Mesenchymal stem cell of Wharton's jelly (primary cell): ENCODE measurements around a stretch of chr3.

DNA sequence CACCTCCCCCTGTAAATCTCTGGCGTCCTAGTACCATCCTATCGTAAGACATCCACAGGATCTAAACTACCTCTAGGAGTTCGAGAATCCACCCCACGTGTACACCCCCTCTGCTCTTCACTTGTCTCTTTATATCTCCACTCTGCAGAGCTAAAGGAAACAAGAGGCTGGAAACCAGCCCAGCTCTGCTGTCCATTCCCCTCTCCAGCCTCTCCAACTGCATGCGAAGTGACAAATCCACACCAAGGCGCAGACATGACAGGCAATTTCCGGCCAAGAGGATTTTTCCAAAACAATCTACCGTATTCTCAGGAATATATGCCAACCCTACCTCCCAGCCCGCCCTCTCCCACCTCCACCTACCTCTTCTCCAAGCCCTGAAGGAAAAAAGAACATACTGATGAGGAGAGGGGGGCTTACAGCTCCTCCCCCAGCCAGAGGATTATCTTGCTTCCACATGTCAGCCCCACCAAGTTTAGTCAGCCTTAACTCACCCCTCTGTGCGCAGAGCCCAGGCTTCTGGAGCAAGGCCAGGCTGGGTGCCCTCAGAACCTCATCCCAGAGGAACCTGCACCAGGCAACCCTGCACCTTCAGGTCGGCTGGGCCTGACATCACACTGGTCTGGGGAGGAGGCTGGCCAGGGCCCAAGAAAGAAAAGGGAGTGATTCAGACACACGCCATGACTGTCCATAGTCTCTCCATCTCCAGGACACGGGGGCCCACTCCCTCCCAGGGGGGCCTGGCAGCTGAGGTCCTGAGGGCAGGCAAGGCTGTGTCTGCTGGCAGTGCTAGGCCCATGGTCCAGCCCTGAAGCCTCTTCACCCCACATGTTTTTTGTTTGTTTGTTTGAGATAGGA is 11.4 kb downstream of the TNK2 start:
- CAGE, long polyA plus RNA: no peak

DNA sequence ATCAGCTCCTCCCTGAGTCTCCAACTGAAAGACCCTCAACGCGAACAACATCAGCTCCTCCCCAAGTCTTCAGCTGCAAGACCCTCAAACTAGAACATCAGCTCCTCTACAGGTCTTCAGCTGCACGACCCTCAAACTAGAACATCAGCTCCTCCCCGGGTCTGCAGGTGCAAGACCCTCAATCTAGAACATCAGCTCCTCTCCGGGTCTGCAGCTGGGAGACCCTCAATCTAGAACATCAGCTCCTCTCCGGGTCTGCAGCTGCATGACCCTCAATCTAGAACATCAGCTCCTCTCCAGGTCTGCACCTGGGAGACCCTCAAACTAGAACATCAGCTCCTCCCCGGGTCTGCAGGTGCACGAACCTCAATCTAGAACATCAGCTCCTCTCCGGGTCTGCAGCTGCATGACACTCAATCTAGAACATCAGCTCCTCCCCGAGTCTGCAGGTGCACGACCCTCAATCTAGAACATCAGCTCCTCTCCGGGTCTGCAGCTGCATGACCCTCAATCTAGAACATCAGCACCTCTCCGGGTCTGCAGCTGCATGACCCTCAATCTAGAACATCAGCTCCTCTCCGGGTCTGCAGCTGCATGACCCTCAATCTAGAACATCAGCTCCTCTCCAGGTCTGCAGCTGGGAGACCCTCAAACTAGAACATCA is 36.2 kb upstream of the TNK2 start:
- CAGE, long polyA plus RNA: no peak

DNA sequence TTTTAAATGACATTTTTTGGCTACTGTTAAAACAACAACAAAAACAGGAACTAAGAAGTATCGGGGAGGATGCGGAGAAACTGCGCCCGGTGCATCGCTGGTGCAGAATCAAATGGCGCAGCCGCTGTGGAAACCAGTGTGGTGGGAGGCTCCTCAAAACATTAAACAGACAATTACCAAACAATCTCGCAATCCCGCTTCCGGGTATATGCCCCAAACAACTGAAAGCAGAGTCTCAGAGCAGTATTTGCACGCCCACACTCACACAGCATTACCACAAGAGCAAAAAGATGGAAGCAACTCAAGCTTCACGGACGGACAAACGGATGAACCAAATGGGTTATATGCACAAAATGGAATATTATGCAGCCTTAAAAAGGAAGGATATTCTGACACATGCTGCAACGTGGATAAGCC is 40.3 kb downstream of the ZDHHC19 start:
- CAGE, long polyA plus RNA: no peak

DNA sequence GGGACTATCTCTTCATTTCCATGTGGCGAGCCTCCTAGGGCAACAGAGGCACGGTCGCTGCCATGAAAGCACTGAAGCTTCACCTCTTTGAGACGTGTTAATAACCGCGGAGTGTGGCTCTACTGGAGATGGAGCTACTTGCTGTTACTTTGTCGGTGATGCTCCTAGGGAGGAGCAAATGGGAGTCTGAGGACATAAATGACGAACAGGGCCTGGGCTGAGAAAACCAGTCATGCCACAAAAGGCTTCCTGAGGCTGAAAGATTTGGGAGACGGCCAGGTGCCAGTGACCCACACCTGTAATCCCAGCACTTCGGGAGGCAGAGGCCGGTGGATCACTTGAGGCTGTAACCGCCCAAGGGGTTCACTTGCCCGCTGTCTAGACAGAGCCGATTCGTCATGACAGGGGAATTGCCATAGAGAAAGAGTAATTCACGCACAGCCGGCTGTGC is 4.9 kb upstream of the TM4SF19 start:
- CAGE, long polyA plus RNA: no peak

DNA sequence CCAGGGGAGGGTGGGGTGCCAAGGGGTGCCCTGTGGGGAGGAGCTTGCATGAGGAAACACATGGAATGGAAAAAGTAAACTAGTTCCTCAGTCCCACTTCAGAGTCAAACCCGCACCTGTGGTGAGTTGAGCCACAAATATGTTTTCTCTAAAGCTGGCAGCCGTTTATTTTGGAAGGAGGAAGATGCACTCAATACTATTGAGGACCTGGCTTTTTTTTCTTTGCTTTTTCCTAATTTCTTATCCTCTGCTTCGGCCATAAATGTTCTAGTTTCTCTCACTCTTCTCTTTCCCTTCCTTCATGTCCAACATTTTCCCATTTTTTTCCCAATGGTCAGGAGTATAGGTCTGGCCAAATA is 30.0 kb upstream of the NRROS start:
- CAGE, long polyA plus RNA: no peak

DNA sequence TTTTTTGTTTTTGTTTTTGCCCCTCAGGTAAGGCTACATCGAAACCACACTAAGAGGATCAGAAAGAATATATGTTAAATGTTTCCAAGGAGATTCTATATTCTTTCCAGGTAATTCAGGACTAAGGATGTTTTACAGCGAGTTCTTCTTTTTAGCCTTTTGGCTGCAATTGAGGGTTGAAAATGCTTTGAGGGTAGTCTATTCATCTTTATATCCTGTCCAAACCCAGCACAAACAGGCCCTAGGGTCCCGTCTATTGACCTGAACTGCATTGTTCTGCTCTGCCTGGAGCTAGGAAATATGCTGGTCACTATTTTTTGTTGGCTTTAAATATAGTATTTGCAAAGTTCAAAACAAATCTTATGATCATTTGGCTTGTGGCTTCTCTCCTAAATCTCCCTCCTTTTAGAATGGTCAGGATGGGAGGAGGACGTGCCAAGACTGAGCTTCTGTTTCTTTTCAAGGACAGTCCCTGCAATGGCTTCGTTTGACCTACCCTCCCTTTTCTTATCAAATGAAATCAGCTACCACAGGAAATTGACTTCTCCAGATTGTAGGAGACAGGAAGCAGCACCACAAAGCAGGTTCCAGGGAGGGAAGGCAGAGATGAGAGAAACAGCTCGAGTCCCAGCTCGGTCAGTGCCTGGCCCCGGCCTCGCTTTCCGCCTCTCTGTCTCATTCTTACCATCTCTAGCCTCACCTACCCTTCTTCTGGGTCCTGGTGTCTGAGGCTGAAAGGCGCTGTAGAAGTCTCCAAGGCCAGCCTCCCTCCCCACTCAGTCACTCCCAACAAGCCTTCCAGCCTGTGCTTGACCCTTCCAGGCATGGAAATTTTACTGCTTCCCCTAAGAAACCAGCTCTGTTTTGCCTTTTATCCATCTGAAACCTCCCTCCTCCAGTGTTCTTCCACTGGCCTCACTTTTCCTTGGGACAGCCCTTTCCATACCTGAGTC is 27.5 kb upstream of the NRROS start:
- CAGE, long polyA plus RNA: no peak

DNA sequence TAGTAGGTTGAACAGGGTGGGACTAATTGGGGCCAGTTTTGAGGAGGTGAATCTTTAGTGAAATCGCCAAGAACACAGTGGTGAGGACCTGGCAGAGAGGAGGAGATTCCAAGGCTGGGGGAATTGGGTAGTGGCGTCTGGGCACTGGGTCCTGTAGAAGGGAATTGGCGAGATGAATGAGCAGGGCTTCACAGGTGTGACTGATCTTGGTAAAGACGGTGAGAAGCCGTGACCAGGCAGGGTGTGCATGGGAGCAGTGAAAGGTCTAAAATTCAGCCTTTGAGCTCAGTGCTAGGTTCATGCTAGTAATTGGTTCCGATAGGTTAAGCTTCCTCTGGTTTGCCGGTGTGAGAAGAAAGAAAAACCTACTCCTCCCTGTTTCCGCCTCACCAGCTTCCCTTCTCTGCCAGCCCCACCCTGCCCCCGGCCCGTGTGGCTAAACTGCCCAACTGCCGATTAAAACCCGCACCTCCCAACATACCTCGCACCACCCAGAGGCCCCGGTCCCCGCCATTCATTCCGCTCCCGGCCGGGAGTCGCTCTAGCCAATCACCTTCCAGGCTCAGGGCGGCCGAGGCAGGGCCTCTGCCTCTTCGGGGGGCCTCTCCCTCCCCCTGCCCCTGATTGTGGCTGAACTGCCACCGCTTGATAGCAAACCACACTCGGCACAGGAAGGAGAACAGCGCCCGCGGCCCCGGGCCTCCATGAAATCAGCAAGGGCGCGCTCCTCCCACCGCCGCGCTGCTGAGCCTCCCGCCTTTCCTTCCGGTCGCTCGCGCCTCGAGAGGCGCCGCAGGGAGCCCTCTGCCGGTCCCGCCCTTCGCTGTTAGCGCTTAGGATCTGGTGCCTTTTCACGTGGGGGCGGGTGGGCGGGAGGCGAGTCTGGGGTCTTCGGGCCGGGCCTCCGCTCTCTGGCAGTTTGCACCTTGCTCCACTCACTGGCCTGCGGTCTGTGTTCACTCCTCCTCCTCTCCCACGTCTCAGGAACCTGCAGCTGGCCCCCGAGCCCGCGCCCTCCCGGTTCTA is 7.3 kb upstream of the NRROS start:
- CAGE, long polyA plus RNA: no peak

DNA sequence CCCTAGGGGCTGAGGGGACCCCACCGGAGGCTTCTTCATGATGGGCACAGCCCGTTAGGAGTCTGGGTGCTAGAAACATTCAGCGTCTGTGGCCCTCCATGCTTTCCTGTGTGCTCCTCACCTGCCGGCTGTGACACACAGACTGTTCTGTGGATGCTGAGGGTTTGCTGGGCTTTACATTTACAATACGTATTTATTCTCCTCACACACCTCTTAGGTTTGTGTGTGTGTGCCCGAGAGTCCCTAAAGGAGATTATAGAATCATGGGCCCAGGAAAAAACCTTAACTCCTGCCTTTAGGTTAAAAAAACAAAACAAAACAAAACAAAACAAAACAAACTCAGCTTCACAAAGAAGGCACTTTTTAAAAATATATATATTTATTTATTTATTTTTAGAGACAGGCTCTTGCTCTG is 1.3 kb downstream of the NRROS start:
- CAGE, long polyA plus RNA: no peak

- CAGE, long polyA plus RNA: no peak
Observed at GRCh38 chr3:196661235-196662002, 21.9 kb downstream of the NRROS start.

- CAGE, long polyA plus RNA: no peak
Observed at GRCh38 chr3:196662987-196663520, 23.6 kb downstream of the NRROS start.

- CAGE, long polyA plus RNA: no peak
Observed at GRCh38 chr3:196942850-196943502, 502 bp downstream of the NCBP2AS2 start.

DNA sequence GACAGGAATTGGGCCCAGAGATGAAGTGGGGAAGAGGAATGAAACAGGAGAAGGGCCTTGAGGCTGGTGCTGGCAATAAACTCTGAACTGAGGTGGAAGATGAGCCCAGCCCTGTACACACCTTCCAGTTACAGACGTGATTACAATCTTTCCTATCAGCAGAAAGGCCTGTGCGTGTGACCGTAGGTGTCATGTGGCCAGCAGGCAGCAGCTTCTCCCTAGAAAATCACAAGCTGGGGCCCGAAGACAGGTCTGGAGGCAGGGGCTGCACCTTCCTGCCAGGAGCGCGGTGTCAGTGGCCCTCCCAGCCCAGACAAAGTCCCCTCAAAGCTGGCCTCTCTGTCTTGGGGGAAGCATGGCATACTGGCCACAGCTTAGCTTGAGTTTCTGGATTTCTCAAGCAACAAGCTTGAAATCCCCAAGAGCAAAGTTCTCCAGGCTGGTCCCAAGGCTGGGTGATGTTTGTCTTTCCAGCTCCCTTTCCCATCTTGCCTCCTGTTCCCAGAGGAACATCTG is 16.7 kb upstream of the PIGZ start:
- CAGE, long polyA plus RNA: no peak

GRCh38 chr3:196989390-196990380 is 21.1 kb upstream of the PIGZ start:
- CAGE, long polyA plus RNA: no peak

GRCh38 chr3:197062988-197063710 is 33.5 kb upstream of the MELTF start:
- CAGE, long polyA plus RNA: no peak

GRCh38 chr3:197170523-197170996 is 127.9 kb downstream of the DLG1 start:
- CAGE, long polyA plus RNA: no peak

- CAGE, long polyA plus RNA: no peak
Observed at GRCh38 chr3:197236198-197236776, 62.1 kb downstream of the DLG1 start.

GRCh38 chr3:197297033-197297397 is 1.4 kb downstream of the DLG1 start:
- CAGE, long polyA plus RNA: no peak

DNA sequence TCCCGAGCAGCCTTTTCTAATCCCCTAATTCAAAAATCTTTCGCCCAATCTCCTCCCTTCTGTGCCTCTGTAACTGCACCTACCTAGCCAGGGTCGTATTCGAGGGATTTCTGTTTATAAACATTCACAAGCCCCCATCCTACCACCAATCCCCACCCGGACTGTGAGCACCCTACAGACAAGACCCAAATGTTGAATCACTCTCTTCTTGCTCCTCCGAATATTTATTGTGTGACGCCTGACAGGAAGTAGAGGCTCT is 1.7 kb downstream of the BDH1 start:
- CAGE, long polyA plus RNA: no peak

DNA sequence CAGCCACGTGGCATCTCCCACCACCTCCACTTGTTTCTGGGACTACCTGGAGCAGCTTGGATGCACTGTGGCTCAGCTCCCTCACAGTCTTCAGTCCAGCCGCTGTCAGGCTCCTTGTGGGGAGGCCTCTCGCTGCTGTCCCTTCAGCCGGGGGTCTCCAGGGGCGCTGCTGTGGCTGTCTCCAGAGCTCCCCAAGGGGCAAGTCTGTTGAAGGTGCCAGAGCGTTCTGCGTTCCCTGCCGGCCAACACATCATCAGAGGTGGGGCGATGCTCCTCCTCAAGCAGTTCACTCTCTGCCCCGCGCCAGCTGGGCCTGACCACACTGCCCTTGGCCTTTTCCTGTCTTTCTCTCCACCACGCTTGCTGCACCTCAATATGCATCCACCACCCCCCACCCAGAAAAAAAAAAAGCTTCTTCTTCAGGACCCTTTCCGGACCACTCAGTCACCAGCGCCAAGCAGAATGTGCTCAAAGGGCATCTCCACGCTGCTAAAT is 47.8 kb upstream of the BDH1 start:
- CAGE, long polyA plus RNA: no peak

DNA sequence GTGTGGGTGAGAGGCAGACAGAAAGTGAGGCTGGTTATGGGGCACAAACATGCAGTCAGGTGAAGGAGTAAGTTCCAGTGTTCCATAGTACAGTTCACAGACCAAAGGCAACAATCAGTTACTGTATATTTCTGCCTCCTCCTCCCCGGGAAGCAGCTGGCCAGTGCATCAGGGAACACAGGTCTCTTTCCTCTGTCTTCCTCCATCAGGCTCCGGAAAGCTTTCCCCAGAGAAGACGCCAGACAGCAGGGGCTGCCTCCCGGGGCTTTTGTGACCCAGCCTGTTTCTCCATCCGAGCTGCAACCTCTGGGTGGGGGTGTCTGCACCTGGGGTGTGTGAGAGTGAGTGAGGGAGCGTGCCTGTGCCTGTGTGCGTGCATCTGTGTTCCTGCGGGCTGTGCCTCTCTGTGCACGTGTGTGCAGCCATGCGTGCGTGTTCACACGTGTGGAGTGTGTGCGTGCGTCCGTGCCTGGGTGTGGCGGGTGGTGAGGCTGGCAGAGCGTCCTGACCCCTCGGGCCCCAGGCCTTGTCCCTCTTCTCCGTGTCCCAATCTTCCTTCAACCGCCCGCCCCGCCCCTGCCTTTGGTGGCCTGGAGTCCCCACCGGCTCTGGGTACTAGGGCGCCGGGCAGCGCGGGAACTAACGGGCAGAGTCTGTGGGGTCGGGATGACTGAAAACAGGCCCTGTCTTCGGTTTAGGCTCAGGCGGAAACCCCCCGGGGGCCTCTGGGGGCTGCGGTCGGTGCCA is 72.1 kb downstream of the RUBCN start:
- CAGE, long polyA plus RNA: no peak